Left colon (tissue), 1 donor: ENCODE measurements around a stretch of chr2.

- PRO-cap = no peak
These were observed 254.8 kb upstream of the COPS8 start for GRCh38 chr2:236830884-236831321.

- PRO-cap = no peak
These were observed 132.5 kb downstream of the COPS8 start for GRCh38 chr2:237218084-237218666.

DNA sequence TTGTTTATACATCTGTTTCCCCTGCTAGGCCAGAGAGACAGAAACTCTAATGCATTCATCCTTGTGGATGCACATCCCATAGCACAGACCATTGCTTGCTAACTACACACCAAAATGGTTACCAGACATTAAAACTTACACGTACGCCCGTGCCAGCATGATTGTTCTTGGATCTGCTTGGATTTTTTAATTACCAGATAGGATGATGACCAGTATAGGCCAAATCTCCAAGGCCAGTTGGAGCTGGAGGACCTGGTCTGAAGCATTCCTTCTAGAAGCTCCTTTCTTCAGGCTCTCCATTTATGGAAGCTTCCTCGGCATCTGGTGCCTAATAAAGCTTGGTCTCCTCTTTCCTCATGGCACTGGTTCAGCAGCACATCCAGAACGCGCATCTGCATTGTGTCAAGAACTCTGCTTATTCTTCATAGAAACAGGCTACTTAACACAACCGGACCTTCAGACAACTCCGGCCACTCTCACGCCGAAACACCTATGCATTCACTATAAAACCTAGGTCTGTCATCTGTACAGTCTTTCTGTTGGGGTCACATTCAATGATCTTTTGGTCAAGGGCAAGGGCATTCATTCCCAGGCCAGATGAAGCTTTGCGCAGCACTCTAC, 99.8 kb downstream of the COL6A3 start:
- PRO-cap = no peak

GRCh38 chr2:237476436-237477083, 10.5 kb upstream of the MLPH start:
- PRO-cap = no peak

GRCh38 chr2:237497638-237498308, 10.7 kb downstream of the MLPH start:
- PRO-cap = no peak

DNA sequence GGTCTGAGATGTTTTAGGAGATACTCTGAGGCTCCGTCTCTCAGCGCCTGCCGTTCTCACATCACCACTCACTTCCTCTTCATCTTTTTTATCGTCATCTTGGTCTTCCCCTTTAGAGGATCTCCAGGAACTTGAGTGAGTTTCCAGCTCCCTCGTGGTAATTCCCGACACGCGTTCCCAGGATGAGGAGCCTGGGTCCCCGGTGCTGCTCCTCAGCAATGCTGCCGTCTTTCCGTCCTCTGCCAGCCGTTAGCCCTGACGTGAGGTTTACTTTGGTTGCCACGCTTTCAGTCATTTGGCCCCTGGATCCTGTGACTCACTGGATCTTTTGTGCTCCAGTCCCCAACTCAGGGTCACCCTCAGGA, 16.2 kb downstream of the MLPH start:
- PRO-cap = no peak

DNA sequence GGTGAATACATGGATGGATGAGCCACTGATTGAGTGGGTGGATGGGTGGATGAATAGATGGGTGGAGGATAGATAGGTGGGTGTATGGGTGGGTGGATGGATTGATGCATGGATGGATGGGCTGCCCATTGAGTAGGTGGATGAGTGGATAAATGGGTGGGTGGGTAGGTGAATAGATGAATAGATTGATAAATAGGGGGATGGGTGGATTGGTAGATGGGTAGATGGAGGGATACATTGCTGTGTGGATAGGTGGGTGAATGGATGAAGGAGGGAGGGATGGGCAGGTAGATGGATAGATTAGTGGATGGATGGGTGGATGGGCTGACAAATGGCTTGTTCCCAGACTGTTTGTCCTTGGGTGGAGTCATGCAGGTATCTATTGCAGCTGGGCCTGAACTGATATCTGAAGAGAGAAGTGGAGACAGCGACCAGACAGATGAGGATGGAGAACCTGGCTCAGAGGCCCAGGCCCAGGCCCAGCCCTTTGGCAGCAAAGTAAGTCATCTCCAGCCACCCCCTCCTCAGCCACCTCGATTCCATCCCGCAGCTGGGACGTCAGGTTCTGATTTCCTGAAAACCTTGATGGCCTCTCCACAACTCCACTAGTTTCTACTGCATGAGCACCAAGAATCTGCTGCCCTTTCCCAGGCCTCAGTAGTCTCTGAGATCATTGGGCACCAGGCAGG, 31.2 kb downstream of the MLPH start:
- PRO-cap = no peak

- PRO-cap = no peak
These were observed 33.2 kb downstream of the MLPH start for GRCh38 chr2:237520083-237520875.

DNA sequence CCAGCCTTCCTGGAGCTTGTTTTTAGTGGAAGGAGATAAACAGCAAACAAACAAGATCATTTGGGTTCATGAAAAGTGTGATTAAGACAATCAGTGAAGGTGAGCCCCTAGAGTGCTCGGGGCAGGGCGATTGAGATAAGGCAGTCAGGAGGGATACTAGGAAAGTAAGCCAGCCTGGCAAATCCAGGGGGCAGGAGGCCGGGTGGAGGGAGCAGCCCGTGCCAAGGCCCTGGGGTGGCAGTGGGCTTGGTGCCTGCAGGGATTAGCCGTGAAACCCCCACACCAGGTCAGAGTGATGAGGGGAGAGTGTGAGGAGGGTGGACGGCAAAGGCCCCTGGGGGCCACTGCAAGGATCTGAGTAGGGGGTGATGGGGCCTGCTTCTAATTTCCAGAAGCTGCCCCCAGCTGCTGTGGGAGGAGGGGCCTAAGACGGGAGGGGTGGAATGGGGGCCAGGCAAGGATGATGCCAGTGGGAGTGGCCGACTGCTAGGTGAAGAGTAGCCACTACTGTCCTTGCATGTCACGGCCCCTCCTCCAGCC, 24.6 kb upstream of the PRLH start:
- PRO-cap = no peak

DNA sequence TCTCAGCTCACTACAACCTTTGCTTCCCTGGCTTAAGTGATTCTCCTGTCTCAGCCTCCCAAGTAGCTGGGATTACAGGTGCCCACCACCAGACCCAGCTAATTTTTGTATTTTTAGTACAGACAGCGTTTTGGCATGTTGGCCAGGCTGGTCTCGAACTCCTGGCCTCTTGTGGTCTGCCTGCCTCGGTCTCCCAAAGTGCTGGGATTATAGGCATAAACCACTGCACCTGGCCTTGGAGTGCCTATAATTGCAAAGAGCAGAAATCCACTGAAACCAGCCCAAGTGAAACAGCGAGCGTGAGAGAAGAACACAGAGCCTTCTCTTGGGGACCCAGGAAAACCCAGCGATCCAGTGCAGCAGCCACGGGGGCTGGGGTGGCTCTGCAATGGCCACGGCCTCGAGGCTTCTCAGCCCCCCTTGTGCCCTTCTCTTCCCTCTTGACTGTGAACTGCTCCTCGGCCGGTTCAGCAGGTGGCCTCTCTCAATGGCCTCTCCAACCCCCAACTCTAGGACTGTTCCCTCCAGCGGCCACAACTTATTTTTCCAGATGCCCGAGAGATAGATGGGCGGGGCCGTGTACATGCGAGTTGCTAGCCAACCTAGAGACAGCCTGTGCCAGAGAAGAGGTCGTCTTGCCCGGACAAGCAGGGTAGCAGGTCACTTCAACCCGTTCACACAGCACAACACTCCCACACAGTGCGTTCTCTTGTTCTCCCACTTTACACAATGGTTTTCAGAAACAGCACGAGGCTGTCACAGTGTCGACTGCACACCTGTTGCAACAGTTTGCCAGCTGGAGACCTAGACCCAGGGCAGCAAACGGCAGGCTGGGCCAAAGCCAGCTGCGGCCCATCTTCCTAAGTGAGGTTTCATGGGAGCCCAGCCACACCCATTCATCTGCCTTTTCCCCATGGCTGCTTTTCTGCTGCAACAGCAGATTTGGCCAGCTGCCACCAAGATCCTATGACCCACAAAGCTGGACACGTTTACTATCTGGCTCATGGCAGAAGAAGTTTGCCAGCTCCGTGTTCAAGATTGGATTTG, 7.5 kb upstream of the PRLH start:
- PRO-cap = no peak

GRCh38 chr2:237689196-237690274, 62.1 kb downstream of the LRRFIP1 start:
- PRO-cap = no peak

DNA sequence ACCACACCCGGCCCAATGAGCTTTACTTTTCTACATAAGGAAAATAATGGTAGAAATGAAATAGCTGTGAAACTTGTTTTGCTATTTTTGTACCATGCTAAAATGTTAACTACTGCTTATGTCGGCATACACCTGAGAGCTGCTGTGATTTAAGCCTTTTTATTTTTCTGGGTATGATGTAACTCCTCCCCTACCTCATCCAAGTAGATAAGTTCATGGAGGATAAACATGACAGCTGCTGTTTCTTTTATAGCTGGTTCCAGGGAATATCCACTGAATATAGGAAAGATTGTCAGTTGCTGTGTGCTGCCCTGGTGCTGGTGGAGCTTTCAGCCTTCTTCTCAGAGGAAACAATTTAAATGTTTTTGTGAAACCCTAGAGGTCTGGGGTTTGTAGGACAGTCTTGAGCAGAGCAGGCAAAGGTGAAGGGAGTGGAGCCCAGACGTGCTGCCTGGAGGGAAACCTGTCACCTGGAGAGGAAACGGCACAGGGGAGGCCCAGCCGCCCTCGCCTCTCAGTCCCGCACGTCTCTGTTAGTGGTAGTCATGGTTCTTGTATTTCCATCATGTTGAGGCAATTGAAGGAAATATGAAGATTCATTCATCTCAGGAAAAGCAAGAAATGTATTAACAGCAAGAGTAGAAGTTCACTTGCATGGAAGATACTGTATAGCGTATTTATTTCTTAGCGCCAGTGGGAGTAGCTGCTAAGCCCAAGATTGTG, 70.1 kb downstream of the LRRFIP1 start:
- PRO-cap = no peak

DNA sequence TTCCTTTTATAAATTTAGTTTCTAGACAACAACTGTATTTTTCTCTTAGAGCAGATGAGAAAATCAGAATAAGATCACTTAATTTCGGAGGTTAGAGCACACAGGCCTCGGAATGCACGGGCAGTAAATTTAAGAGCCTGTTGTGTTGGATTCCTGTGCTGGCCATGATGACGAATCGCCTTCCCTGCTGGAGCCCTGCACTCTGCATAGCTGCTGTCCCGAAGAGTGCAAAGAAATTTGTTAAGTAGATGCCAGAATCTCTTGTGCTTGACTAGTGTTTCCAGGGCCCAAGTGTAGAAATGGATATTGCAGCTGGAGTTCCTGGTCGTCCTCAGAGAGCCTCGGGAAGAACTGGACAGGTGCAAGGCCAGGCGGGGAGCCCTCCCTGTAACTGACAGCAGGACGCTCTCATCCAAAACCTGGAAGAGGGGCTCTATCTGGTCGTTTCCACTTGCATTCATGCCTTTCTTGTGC, 83.5 kb upstream of the RBM44 start:
- PRO-cap = no peak

DNA sequence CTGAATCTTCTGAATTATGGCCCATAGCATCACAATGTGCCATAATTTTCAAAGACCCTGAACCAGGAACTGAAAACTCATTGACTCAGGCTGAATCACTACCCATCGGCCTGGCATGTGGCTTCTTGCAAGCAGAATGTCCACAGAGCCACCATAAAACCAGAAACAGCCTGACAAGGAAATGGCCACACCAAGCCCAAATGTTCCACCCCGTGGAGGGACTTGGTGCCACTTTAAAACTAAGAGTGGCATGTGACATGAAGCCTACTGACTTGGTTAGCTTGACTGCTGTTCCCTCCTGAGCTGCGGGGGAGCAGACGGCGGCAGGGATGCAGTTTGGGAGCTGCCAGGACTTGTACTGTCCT, 71.2 kb upstream of the RBM44 start:
- PRO-cap = no peak

DNA sequence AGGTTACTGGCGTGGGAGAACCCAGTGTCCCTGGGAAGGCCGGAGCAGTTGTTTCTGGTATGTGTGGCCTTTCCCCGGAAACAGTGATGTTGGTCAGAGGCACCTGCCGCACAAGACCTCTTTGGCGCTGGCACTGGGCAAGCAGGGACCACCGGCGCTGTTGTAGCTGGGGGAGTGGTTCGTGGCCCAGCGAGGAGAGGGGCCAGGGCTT, 1.1 kb downstream of the RAMP1 start:
- PRO-cap = no peak

DNA sequence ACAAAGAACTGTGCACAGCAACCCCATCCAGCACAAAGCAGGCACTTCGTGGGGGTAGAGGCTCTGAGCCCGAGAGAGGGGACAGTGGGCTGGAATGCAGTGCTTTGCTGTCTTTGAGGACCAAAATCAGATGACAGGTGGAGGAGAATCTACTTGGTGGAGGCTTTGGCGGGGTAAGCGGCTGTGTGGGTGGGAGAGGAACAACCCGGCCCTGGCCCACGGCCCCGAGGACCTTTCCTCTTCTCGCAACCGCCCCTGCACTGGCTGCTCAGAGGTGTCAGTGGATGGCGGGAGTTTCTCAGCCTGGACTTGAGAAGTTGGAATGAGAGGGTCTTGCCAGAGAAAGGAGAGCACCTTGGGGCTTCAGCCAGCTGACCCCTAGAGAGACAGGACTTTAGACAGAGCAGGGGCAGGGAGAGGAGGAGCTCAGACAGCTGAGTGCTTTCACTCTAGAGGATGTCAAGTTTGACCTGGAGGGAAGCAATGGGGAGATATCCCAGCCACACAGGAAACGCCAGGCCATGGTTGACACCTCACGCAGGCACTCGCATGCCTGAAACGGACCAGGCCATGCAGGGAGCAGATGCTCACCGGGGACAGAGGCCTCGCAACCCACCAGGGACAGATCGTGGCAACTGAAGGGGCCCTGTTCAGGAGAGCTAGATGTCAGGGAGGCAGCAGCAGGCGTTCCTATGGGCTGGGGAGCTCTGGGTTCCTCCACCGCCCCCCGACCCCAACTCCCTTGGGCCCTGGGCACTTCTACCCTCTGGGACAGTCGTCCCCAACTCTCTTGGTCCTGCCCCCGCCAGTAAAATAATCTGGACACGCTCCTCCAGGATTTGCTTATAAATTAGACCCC, 11.7 kb downstream of the RAMP1 start:
- PRO-cap = no peak

- PRO-cap = no peak
These were observed 43.2 kb upstream of the UBE2F start for GRCh38 chr2:237923447-237924183.

DNA sequence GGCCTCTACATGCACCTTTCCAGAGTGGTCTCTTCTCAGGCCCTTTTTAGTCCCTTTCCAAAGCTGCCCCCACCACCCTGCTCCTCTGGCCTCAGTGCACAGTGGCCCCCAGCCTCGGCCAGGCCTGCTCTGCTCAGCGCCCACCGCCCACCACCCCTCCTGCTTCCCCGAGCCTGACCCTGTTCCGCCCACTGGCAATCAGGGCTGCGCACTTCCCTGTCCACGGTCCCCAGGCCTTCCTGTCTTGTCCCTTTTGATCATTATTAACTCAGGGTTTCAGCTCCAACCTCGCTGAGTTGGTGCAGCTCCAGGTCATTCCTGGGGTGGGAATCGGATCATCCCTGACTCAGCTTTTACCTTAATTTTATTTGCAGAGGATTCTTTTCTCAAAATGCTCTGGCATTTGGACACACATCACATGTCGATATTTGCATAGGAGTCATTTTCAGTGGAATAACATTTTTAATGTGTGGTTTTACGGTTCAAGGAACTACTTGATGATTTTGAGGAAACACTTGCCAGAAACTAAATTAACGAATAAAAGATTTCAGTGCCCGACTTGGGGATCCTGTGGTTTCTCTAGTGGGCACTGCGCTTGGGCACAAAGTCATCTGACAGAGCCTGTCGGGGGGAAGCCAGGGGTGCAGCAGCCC, 1.2 kb upstream of the ESPNL start:
- PRO-cap = no peak

- PRO-cap = no peak
These were observed 3.4 kb downstream of the KLHL30 start for GRCh38 chr2:238141861-238142306.

DNA sequence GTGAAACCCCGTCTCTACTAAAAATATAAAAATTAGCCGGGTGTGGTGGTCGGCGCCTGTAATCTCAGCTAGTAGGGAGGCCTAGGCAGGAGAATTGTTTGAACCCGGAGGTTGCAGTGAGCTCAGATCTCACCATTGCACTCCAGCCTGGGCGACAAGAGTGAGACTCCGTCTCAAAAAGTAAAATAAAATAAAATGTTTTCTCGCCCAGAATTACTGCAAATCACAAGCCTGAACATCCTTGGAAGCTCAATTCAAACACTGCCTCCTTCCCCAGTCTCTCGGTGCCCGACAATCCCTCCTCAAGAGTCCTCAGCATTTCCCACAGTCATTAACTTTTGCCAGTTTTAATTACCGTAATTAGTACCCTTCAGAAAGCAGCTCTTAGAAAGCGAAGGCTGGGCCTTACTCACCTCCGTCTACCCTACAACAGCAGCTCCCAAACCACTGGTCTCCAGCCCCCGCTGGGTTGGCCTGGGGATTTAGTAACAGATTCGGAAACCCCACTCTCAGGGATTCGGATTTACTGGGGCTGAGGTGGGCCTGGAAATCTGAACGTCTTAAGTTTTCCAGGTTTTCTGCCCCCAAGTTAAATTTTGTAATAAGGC, 1.3 kb downstream of the ILKAP start:
- PRO-cap = no peak